Cardiac ventricle fibroblast (primary cell): ENCODE data around the genes PTGIS and B4GALT5.

DNA sequence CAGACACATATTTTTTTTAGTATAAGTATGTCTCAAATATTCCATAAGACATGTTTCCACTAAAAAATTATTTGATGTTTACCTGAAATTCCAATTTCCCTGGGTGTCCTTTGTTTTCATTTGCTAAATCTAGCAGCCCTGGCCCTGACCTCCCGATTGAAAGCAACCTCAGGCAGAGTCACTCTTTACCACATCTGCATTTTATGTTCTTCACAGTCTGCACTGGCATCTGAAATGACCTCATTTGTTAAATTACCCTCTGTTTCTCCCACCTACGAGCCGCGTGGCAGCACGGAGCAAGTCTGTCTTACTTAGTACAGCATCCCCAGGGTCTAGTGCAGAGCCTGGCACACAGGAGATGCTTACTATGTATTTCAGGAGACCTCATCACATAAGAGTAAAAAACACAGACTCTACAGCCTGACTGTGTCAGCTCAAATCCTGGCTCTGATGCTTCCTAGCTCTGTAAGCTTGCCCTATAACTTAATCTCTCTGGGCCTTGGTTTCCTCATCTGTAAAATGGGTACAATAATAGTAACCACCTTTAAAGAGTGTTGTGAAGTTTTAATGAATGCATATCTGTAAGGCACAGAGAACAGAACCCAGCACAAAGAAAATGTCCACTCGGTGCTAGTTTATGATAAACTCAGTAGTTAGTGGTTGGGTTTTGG lies 88.3 kb downstream of the PREX1 start:
- RAMPAGE, long total RNA: no peak

GRCh38 chr20:48758178-48758639 lies 69.6 kb downstream of the PREX1 start:
- RAMPAGE, long total RNA: no peak

GRCh38 chr20:48822734-48823466 lies 4.9 kb downstream of the PREX1 start:
- RAMPAGE, long total RNA: no peak

GRCh38 chr20:48823911-48824621 lies 3.7 kb downstream of the PREX1 start:
- RAMPAGE, long total RNA: no peak

DNA sequence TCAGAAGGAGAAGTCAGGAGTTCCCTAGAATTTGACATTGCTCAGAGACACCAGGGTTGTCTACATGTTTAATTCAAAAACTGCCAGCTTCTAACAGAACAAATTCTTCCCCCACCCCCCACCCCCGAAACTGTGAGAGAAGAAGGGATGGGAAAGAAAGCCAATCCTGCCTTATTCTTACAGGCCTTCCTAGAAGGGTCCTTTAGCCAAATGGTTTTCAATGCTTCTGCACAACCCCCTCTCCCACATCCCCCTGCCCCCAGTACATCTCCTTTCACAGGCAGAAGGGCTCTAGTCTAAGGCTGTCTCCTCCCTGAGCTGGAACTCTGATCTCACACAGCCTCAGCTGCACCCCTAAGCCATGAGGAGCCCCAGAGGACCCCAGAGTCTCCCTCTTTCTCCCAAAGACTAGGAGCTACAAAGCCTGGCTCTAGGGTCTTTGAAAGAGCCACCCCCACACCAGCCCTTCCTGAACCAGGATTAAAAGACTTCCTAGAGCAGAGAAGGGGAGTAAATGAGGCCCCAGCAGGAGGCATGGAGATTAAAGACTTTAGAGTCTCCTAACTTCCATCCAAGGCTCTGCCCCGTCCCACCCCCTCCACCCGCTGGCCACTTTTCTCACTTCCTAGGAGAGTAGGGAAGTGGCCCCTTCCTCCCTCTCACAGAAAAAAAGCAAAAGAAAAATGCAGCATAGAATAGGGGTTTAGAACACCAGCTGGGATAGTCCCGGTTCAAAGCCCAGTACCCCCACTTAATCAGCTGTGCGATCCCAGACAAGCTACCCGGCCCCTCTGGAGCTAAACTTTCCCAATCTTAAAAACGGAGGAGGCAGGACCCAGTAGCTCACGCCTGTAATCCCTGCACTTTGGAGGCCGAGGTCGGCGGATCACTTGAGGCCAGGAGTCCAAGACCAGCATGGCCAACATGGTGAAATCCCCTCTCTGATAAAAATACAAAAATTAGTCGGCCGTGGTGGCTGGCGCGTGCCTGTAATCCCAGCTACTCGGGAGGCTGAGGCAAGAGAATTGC lies 1.7 kb downstream of the PREX1 start:
- RAMPAGE, long total RNA: no peak

GRCh38 chr20:48864740-48865104 lies 36.9 kb upstream of the PREX1 start:
- RAMPAGE, long total RNA: no peak

DNA sequence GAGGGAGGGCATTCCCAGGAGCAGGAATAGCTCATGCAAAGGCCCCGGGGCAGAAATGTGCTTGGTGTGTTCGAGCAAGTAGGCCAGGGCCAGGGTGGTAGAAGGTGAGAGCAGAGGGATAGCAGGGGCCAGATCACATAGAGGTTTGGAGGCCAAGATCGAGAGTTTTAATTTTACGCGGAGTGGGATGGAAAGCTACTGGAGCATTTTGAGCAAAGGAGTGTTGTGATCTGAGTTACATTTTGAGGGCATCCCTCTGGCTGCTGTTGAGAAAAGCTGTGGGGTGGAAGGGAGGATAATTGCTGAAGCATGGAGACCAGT lies 10.1 kb downstream of the ARFGEF2 start:
- RAMPAGE, long total RNA: no peak

GRCh38 chr20:49032874-49033912 lies 12.9 kb upstream of the CSE1L start:
- RAMPAGE, long total RNA: no peak

GRCh38 chr20:49035452-49036334 lies 10.4 kb upstream of the CSE1L start:
- RAMPAGE, long total RNA: no peak

DNA sequence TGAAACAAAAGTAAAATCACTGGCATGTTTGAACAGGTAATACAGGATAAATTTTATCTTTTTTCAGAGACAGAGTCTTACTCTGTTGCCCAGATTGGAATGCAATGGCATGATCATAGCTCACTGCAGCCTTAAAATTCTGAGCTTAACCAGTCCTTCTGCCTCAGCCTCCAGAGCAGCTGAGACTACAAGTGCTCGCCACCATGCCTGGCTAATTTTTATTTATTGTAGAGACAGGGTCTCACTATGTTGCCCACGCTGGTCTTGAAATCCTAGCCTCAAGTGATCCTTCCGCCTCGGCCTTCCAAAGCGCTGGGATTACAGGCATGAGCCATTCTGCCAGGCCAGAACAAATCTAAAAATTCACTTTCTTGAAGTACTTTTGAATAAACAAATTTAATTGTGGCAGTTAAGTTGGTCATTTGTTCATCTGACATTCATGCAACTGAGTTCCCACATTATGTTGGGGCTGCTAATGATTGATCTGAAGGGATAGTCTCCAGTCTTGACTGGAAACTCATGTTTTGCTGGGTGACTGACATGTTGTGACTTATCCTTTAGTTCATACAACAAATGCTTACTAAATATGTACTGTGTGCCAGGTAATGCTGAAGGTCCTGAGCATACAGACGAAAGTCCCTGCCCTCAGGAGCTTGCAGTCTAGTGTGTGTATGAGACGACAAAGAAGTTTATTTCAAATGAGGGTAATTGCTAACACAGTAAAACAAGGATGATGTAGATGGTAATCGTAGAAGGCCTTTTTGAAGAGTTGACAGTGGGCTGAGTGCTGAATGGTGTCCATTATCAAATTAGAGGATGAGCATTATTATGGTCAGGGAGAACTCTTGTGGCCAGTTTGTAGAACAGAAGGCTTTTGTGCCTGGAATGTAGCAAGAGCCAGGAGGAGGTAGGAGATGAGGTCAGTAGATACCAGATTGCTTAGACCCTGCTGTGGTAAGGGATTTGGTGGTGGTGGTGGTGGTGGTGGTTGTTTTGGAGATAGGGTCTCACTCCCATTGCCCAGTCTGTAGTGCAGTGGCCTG lies 5.9 kb downstream of the CSE1L start:
- RAMPAGE, long total RNA: no peak

GRCh38 chr20:49104915-49105262 lies 58.8 kb downstream of the CSE1L start:
- RAMPAGE, long total RNA: no peak

GRCh38 chr20:49186425-49187119 lies 1.6 kb downstream of the STAU1 start:
- RAMPAGE, long total RNA: no peak

GRCh38 chr20:49256922-49257149 lies 21.0 kb downstream of the ZNFX1 start:
- RAMPAGE, long total RNA: no peak

DNA sequence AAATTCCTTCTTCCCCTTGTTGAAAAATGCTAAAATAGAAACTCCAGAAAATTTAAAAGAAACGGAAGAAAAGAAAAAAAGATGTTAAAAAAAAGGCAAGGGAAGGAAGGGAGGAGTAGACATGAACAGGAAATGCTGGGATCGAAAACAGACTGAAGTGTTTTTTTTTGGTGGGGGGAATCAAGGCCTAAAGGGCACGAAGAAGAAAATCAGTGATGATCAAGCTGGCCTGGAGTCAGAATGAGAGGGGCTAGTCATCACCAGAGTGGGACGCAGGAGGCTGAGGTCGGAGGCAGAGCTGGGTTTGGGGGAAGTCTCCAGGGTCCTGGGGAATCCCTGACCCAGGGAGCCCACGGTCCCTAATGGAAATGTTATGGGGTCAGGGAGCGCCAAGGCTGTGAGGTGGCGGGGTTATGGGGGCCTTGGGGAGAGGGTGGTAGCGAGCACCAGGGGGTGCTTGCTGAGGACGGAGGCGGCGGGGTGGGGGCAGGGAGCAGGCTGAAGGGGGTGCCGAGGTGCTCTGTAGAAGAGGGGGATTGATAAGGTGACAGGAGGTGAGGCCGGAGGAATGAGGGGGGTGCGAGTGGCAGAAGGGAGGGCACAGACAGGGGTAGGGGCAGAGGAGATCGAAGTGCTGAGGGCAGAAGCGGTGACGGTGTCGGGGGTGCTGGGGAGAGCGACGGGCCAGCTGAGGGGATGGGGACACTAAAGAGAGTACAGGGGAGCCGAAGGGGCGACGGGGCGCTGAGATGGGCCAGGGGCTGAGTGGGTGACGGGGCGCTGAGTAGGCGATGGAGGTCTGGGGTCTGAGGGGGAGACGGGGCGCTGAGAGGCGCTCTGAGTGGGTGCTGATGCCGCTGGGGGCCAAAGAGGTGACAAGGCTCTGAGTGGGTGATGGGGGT lies 671 bp downstream of the ZNFX1 start:
- RAMPAGE, long total RNA: no peak

- RAMPAGE, long total RNA: no peak
Observed at GRCh38 chr20:49285327-49286351, 7.8 kb upstream of the ZNFX1 start.

GRCh38 chr20:49567795-49569053 lies at the start of gene PTGIS:
TSS of gene PTGIS (minus strand) at chr20:49568137.
- RAMPAGE, long total RNA: no peak

GRCh38 chr20:49713817-49714297 lies at the start of gene B4GALT5:
TSS of gene B4GALT5 (minus strand) at chr20:49713878.
- RAMPAGE, long total RNA: no peak

DNA sequence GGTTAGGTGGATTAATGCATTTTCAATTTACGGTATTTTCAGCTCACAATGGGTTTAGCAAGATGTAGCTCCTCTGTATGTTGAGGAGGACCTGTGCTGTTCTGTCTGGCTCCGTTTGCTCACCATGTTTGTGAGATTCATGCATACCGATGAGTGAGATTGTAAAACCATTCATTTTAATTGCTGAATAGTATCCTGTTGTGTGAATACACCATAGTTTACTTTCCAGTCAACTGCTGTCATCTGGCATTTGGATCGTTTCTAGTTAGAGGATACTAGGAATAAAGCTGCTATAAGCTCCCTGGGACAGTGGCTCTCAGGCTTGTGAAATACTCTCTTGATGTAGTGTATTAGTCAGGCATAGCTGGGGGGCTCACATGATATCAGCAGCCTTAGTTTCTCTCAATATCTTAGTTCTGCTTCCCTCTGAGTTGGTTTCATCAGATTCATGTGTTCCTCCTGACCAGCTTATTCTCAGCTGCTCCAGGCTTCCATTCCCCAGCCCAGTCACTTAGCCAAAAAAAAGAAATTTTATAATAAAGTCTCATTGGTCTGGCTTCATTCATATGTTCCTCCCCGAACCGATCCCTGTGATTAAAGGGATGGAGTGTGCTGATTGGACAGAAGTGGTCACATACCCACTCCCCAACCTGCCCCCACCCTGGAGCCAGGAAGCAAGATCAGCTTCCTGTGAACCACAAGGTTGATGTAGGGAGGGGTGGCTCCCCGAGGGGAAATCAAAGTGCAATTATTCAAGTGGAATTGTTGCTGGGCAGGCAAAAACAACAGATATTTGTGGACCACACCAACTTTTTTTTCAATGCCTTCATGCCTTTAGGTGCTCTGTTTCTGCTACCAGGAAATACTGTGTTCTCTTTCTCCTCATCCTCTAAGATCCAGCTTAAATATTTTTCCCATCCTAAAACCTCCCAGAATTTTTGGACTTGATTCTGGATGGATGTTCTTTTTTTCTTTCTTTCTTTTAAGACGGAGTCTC lies 11.0 kb upstream of the B4GALT5 start:
- RAMPAGE, long total RNA: no peak

DNA sequence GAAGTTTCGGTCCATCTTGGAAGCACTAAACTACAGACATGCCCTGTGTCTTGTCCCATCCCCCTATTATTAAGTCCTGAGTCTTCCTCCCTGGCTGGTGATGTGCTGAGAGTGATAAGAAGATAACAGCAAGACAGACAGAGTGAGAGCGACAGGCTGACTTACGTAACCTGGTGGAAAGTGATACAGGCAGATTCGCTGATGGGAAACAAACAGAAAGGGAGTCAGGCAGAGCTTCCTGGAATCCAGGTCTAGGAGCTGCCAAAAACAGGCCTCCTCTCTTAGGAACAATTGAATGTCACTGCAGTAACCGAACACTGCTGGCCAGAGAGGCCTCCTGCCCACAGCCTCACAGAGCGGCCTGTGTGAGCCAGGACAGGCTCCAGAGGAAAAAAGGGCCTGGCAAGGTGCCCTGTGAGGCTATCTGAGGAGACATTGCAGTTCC lies 34.1 kb upstream of the B4GALT5 start:
- RAMPAGE, long total RNA: no peak

DNA sequence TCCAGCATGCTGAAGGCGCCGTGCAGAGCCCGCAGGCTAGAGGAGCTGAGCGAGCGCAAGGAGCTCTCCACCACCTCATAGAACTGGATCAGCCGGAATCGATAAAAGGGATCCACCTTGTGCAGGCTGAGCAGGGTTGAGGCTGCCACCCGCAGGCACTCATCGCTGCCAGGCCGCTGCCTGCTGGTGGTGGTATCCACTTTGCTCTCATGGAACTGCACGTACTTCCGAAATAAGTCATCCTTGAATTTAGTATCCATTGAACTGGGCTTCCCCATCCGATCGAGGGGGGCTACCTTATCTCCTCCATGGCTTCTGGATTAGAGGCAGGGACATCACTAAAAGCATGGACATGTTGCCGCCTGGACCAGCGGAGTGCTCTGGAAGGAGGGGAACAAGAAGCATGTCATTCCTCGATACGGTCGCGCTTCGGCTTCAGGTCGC lies 7.1 kb downstream of the SPATA2 start:
- RAMPAGE, long total RNA: no peak